Hair follicular keratinocyte (primary cell): Measurements from ENCODE around the gene FHIT.

GRCh38 chr3:58581146-58581883 lies 4.1 kb upstream of the FAM107A start:
- RAMPAGE, long total RNA, result no peak

DNA sequence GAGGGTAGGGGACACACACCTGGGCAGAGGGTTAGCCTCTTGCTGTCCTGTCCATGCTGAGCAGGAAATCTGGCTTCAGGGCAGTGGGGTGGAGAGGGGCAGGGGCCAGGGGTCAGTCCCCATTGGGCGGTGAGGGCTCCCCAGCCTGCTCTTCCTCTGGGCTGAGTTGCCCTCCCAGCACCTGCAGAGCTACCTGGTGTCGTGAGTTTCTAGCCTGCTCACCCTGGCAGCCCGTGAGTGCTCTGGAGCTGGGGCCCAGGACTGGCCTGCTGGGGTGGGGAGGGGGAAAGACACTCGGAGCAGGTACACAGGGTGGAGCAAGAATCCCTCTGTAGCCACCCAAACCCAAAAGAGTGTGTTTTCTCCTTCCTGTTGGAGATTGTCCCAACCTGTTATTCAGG lies 9.1 kb downstream of the FAM3D start:
- RAMPAGE, long total RNA, result no peak

GRCh38 chr3:58657904-58658441 lies 8.6 kb downstream of the FAM3D start:
- RAMPAGE, long total RNA, result no peak

DNA sequence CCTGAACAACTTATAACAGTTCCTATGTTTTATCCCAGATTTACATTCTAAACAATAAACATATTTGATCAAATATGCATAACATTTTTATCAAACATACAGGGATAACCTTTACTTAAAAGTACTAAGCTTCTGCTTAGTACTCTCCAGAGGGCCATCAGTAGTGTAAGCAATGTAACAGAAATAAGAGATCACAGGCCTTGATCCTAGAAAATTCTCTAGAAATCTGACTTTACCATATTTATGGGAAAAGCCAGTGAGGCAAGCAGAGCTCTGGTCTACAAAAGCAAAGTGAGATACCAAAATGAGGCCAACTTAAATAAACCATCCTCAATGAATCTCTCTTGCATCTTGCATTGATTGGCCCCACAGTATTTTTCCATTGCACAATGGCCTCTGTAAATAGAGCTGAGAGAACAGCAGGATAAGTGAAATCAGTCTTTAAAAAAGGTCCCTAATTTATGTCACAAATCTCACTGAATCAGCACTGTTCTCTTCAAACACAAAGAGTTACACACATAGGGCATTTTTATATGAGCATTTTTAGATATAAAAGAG lies 9.0 kb downstream of the CFAP20DC start:
- RAMPAGE, long total RNA, result no peak

- RAMPAGE, long total RNA, result no peak
Observed at GRCh38 chr3:59444153-59444735, 394.4 kb upstream of the CFAP20DC start.

GRCh38 chr3:60319518-60319991 lies 931.7 kb downstream of the FHIT start:
- RAMPAGE, long total RNA, result no peak

DNA sequence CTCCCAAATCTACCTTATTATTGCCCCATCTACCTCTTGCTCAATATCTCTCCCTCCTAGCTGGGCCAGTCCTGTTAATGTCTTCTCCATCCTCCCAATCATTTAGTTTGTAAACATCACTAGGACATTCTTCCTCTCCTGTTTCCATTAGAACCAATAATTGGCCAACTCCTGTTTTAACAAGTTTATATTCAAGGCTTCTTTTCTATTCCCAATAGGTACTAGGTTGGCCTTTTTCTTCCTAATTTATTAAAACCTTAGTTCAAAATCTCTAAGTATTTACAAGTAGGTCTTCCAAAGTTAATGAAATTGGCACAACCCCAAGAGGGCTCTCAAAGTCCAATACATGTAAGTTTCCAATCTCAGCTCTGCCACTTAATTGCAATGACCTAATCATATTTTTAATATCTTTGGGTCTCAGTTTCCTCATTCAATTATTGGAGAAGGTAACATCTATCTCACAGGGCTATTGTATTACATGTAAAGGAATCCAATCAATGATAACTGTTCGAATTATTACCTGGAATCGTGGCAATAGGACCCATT lies 823.4 kb downstream of the FHIT start:
- RAMPAGE, long total RNA, result no peak

- RAMPAGE, long total RNA, result no peak
Observed at GRCh38 chr3:60964018-60964545, 287.2 kb downstream of the FHIT start.

DNA sequence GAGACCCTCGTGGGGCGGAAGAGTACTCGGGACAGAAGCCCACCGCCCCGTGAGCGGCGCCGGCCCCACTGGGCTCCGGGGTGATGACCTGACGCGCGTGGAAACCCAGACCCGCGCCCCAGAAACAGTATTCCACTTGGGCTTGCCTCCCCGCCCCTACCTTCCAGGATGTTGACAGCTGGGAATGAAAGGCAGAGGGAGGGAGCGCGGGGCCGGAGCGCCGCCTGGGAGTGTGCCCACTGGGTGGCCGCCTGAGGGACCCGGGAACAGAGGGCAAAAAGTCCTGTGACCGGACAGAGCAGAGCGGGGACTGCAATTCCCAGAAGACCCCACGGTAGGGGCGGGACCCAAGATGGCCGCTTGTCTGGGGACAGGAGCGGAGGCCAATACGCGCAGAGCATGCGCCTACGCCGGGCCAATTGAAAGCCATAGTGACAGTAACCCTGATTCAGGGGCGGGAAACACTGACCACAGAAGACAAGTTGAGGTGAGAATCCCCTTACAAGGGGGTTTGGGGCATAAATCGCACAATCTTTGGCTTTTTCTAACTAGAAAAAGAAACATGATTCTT lies at the start of gene FHIT:
FHIT (minus strand) TSS at position 312 of the 571 bp plus-strand sequence.
- RAMPAGE, long total RNA, result no peak

GRCh38 chr3:62096964-62097545 lies 221.8 kb upstream of the C3orf14 start:
- RAMPAGE, long total RNA, result no peak

GRCh38 chr3:62370368-62370883 lies 2.9 kb downstream of the FEZF2 start:
- RAMPAGE, long total RNA, result no peak

DNA sequence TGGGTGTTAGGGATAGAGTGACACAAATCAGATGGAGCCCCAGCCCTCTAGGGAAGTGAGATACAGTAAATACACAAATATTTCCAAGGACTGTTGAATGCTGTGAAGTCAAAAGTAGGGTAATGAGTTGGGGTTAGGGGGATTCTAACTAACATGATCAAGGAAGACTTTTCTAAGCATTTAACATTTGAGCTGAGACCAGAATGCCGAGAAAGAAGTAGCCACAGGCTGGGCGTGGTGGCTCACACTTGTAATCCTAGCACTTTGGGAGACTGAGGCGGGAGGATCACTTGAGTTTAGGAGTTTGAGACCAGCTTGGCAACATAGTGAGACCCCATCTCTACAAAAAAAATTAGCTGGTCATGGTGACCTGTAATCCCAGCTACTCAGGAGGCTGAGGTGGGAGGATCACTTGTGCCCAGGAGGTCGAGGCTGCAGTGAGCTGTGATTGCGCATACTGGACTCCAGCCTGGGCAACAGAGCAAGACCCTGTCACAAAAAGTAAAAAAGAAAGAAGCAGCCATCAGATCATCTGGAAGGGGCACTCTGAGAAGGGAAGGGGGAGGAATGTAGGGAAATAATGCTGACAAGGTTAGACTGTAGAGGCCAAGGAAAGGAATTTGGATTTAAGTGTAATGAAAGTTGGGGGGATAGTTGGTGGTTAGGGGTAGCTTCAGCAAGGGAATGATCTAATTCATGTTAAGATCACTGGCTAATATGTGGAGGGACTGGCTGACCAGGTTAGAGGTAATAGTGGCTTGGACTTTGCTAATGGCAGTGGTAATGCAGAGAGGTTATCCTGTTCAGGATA lies 59.8 kb downstream of the ATXN7 start:
- RAMPAGE, long total RNA, result no peak

DNA sequence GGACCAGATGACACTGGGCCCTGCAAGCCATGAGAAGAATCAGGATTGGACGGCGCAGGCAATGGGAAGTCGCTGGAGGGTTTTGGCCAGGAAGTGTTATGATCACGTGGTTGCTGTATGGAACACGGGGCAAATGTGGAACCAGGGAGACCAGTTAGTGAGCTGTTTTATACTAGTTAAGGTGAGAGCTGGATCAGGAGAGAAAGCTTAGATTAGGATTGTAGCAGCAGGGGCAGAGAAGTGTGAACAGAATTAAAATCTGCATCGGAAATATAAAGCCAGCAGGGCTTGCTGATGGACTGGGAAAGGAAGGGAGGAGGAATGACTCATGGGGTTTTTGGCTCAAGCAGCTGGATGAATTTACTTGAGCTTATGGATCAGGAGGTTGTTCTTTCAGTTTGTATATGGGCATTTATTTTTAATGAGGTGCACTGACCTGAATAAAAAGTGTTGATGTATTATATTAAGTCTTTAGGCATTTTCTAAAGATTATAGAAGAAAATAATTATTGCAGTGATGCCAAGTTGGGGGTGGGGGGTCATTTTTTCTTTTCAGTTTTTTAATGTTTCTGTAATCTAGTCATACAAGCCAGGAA lies 62.9 kb downstream of the PSMD6 start:
- RAMPAGE, long total RNA, result no peak

DNA sequence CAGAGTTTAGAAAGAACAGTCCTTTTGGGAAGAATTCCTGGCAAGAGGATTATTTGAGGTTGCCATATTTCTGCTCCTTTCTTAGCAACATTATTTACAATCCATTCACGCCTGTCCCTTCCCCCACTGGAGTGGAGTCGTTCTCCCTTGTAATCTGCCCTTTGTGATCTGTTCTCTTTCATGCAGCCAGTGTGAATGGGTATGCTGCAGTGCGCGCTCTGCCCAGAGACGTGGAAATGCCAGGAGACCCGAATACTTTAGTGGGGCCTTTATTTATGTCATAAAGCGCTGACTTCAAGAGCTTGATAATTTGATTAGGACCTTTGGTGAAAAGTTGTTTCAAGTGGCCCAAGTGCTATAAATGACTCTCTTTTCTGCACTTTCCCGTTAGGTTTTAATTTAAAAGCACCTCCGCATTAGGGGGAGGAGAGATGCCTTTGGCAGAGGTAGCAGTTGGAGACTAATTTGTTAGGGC lies 52.6 kb downstream of the PSMD6 start:
- RAMPAGE, long total RNA, result no peak

DNA sequence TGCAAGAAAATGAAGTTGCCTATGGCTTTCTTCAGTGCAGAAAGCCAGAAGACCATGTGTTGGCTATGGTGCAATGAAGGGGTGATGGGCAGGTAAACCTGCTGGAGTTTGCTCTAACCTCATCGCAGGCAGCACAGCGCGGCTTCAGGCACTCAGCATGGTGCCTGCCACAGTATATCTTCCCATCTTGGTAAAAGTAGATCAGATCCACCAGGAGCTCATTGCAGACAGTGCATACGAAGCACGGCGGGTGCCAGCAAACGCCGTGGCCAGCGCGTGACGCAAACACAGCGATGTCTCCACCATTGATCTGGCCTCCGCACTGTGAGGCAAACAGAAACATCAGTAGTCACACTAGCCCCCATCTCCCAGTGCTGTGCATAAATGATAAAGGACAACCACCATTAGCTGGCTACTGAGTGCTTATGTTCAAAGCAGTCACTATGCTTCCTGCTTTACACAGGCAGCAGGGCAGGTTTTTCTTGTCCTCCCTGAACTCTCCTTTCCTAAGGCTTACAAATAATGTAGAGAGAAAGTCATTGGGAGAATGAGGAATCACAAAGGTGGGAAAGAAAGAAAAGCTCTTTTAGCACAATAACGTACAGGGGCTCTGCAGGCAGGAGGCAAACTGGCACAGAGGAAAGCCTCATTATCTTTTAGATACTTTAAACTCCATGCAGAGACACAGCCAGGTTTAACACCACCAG lies 68.1 kb downstream of the PRICKLE2 start:
- RAMPAGE, long total RNA, result no peak

DNA sequence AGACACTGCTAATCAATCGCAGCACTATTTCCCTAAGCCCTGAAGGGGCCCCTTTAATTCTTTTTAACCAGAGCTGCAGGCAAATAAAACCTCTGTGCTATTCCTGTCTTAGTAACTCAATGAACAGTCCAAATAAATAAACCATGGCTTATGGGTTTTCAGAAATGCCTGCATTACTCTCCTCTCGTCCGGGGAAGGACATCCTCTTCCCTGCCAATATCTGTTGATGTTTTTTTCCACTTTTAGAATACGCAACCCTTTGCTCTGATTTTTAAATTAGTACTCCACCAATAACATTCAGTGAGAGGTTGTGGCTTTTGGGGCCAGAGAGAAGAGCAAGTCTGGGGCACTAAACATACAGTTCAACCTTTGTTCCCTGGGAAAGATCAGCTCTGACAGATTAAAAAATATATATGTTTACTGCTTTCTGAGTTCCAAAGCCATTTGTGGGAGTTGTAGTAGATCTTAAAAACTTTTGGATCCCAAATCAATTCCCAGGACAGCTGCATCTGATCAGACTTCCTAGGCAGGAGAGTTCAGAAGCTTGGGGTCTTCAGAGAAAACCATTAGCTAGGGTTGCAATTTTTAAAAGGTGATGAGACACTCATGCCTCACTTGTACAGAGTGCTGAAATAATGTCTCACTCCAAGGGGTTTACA lies 35.3 kb upstream of the PRICKLE2 start:
- RAMPAGE, long total RNA, result no peak

GRCh38 chr3:64355173-64355915 lies 130.1 kb upstream of the PRICKLE2 start:
- RAMPAGE, long total RNA, result no peak

DNA sequence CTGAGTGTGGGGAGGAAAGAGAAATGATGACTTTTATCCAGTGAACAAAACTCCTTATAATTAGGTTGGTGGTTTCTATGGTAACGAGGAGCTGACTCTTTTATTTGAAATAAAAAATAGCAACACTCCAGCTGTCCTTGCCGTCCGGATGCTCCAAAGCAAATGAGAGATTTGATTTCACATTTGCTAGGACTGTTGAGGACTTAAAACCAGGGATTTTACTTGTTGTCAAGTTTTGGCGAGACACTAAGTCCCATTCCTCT lies 154.0 kb upstream of the PRICKLE2 start:
- RAMPAGE, long total RNA, result no peak

- RAMPAGE, long total RNA, result no peak
Observed at GRCh38 chr3:64899946-64900736, 212.3 kb upstream of the ADAMTS9 start.

GRCh38 chr3:64928648-64929092 lies 240.9 kb upstream of the ADAMTS9 start:
- RAMPAGE, long total RNA, result no peak